ENCODE data around the gene KRTAP10-7.

DNA sequence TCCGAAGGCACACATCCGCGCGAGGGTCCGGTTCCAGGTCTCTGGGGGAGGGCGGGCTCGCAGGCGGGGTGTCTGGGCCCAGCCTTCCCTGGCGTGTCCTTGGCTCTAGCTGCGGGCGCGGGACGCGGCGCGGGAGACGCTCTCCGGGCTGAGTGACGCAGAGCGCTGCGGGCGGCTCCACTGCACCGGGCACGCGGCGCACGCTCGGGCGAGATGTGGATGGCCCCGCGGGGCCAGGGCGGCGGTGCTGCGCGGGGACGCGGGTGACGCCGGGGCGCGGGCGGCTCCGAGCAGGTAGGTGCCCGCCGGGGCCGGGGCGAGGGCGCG, 3.5 kb upstream of the TRPM2 start:
- RRBS, result 76% methylated on average over 41 of the region's 49 CpGs

DNA sequence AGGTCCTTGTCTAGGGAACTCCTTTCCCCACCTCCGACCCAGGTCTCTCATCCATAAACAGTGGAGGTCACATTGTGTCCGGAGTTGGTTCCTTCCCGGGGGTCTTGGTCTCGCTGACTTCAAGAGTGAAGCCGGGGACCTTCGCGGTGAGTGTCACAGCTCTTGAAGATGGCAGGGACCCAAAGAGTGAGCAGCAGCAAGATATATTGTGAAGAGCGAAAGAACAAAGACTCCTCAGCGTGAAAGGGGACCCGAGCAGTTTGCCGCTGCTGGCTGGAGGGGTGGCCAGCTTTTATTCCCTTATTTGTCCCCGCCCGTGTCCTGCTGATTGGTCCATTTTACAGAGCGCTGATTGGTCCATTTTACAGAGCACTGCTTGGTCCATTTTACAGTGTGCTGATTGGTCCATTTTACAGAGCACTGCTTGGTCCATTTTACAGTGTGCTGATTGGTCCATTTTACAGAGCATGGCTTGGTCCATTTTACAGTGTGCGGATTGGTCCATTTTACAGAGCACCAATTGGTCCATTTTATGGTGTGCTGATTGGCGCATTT, 5.4 kb downstream of the TRPM2 start:
- RRBS, result no CpG with 5 or more reads among the region's 16 CpGs

GRCh38 chr21:44424944-44426082, 30.0 kb upstream of the LRRC3 start:
- RRBS, result 2% methylated on average over 20 of the region's 58 CpGs

GRCh38 chr21:44477795-44478160, 22.5 kb downstream of the LRRC3 start:
- RRBS, result no CpG with 5 or more reads among the region's 5 CpGs

DNA sequence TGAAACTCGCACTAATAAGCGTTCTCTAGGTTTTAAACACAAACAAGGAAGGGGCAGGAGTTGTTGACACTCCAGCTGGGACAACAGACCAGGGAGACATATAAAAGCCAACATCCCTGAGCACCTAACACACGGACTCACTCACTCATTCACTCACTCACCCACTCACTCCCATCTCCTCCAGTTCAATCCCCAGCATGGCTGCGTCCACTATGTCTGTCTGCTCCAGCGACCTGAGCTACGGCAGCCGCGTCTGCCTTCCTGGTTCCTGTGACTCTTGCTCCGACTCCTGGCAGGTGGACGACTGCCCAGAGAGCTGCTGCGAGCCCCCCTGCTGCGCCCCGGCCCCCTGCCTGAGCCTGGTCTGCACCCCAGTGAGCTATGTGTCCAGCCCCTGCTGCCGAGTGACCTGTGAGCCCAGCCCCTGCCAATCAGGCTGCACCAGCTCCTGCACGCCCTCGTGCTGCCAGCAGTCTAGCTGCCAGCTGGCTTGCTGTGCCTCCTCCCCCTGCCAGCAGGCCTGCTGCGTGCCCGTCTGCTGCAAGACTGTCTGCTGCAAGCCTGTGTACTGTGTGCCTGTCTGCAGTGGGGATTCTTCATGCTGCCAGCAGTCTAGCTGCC, at the start of gene KRTAP10-7:
TSS of gene KRTAP10-7 (plus strand) at position 173 of the 621 bp plus-strand sequence.
- RRBS, result no CpG with 5 or more reads among the region's 18 CpGs

- RRBS, result 67% methylated on average over 1 of the region's 18 CpGs
Observed at GRCh38 chr21:44704562-44705092, 6.7 kb downstream of the TSPEAR start.

DNA sequence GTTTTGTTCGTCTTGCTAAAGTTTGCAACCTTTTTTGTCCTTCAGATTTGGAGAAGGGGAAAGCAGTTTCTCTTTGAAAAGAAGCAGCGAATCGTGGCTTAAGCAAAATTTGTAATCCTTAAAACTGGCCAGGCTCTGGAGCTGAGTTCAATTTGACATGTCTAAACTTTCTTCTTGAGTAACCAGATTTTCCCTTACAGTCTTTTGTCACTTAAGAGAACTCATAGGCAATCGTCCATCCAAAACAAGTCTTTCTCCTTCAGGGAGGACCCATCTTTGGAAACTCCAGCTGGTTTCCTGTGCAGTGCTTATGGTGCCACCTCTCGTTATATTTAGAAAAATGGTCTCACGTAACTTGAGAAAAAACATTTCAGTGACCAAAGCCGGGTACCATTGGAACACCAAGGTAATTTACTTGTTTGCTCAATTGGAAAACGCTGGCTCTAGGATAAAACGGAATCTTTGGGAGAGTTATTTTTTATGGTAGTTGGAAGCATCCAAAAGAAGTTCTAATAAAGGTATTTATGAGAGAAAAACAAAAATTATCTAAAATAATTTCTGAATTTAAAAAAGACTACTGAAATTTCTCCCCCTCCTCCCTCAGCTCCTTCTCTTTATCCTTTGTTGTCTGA, 1.9 kb upstream of the PTTG1IP start:
- RRBS, result no CpG with 5 or more reads among the region's 9 CpGs

GRCh38 chr21:44882134-44882936, 8.8 kb upstream of the PTTG1IP start:
- RRBS, result no CpG with 5 or more reads among the region's 18 CpGs

- RRBS, result no CpG with 5 or more reads among the region's 8 CpGs
Observed at GRCh38 chr21:44892859-44893121, 19.3 kb upstream of the PTTG1IP start.

GRCh38 chr21:44924796-44925491, 4.2 kb upstream of the ITGB2 start:
- RRBS, result no CpG with 5 or more reads among the region's 7 CpGs

DNA sequence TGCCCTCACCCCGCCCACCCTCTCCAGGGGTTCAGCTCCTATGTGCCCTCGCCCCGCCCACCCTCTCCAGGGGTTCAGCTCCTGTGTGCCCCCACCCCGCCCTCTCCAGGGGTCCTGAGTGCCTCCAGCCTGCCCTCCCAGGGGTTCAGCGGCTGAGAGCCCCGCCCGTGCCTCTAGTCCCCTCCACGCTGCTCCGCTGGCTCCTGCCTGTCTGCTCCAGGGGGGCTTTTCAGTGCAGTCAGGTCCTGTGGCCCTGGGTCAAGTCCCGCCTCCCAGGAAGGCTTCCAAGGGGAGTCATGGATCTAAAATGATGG, 33.7 kb downstream of the SLX9 start:
- RRBS, result no CpG with 5 or more reads among the region's 10 CpGs

- RRBS, result no CpG with 5 or more reads among the region's 13 CpGs
Observed at GRCh38 chr21:45001022-45001313, 61.1 kb downstream of the SLX9 start.

DNA sequence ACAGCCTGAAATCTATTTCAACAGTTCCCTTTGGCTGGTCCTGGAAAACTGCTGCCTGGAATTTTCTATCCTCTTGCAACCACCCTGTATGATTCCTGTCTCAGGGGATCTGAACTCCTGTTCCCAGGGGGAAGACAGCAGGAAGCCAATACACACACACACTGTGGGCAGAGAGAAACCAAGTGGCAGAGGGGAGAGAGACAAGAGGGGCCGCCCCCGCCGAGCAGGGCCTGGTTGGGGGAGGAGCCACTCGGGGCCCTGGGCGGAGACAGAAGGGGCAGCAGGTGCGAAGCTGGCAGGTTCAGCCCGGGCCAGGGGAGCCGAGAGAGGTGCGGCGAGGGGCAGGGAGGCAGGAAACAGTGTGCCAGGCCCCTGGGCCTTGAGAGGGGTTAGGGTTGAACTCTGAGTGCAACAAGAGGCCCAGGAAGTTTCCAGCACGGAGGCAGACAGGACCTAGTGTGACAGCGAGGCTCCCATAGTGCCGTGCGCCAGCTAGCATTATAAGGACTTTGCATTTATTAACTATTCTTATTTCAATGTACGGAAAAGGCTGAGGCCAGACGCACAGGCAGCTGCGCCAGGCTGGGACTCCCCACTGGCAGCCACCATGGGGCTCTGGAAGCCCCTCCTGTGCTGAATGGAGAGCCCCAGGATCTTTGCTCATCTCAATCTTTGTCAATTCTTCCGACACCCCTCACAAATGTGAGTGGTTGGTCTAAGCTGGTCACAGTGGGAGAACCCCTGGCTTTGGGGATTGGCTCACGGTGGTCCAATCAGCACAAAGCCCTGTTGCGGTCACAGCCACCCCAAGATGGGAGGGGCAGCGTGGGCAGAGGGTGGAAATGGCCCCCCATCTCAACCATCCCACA, 59.8 kb upstream of the ADARB1 start:
- RRBS, result no CpG with 5 or more reads among the region's 21 CpGs

- RRBS, result 55% methylated on average over 2 of the region's 24 CpGs
Observed at GRCh38 chr21:45031461-45032190, 42.8 kb upstream of the ADARB1 start.

DNA sequence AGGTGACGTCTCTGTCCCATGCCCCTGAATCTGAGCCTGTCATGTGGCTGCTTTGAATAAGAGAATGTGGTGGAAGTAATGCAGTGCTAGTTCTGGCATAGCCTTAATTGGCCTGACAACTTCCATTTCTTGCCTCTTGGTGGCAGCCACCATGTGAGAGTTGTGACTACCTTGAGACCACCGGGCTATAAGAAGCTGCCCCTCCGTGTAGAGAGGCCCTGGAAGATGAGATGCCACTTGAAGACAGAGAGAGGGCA, 95.4 kb downstream of the POFUT2 start:
- RRBS, result no CpG with 5 or more reads among the region's 3 CpGs

DNA sequence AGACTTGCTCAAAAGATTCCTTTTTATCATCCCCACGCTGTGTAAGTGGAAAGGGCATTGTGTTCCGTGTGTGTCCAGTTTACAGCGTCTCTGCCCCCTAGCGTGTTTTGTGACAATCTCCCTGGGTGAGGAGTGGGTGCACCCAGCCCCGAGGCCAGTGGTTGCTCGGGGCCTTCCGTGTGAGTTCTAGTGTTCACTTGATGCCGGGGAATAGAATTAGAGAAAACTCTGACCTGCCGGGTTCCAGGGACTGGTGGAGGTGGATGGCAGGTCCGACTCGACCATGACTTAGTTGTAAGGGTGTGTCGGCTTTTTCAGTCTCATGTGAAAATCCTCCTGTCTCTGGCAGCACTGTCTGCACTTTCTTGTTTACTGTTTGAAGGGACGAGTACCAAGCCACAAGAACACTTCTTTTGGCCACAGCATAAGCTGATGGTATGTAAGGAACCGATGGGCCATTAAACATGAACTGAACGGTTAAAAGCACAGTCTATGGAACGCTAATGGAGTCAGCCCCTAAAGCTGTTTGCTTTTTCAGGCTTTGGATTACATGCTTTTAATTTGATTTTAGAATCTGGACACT, 61.8 kb downstream of the POFUT2 start:
- RRBS, result no CpG with 5 or more reads among the region's 16 CpGs

- RRBS, result no CpG with 5 or more reads among the region's 13 CpGs
Observed at GRCh38 chr21:45226771-45227333, 60.8 kb downstream of the POFUT2 start.

DNA sequence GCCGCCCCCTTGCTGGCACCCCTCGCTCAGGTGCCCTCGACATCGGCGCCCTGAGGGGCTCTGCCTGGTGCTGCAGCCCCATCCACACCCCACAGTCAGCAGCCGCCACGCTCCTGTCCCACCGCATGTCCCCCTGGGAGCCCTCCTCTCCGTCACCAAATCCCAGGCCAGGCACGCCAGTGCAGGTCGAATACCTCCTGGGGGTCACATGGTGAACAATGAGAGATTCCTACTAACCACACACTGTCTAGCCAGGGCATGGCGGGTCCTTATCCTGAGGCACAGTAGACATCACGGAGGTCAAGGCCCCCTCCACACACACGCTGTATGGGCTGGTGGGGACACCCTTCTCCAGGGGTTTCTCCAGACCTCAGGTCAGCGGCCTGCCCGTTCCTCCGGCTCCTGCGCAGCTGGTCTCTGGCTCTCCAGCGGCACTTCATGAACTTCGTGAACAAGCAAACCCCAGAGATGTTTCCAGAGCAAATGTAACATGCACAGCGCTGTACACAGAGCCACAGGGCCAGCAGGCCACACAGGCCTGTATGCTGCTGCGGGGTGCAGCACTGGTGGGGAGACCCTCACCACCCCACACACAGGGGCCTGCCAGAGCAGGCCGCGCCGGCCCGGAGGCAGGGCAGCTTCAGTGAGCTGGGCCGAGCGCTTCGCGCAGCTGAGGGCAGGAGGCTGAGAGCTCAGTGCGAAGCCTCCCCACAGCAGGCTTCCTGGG, 21.7 kb downstream of the POFUT2 start:
- RRBS, result no CpG with 5 or more reads among the region's 31 CpGs

- RRBS, result 24% methylated on average over 6 of the region's 36 CpGs
Observed at GRCh38 chr21:45292293-45293323, 4.9 kb upstream of the POFUT2 start.

DNA sequence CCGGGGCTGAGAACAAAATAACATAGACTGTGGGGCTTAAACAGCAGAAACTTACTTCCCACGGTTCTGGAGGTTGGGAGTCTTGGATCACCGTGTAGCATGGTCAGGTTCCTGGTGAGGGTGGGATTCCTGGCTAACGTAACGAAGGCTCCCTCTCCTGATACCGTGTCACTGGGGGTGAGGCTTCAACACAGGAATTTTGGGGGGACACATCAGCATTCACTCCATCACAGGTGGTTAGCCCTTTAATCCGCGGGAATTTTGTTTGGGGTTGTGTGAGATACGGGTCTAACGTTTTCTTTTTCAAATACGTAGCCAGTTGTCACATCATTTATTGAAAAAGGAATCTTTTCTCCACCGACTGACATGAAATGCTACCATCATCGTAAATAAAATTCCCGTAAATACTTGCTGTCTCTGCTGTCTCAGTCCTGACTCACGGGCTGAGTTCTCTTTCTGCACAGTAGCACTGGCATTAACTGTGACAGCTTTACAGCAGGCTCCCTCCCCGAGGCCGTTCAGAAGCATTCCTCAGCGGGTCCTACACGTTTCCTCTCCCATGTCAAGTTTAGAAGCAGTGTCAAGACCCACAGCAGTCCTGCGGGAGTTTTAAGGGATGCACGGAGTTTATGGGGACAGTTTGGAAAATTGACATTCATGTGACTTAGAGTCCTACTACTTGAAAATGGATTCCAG, 8.2 kb upstream of the POFUT2 start:
- RRBS, result no CpG with 5 or more reads among the region's 21 CpGs